Psoas muscle (tissue), 2 donors: ENCODE measurements around the genes VILL, OXSR1, ACVR2B and EXOG.

DNA sequence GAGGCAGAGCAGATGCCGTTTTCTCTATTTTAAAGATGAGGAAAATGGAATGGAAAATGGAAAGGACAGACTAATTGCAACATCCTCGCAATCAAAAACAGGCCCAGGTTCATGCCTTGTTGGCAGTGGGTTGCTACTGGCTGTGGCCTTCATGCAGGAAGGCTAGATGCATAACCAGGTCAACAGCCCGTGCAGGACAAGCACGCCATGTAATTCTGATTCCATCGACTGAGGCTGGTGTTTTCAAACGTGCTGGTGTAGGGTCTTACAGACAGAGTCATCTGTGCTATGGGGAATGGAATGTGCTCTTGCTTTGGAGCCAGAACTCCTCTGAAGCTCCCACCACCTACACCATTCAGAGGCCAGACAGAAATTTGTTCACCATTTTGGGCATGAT, 37.9 kb downstream of the MLH1 start:
- PRO-cap, 2 experiments = no peak in any of the 2 experiments

GRCh38 chr3:37141432-37142331, 32.7 kb downstream of the LRRFIP2 start:
- PRO-cap, 2 experiments = no peak in any of the 2 experiments

GRCh38 chr3:37146915-37147328, 27.5 kb downstream of the LRRFIP2 start:
- PRO-cap, 2 experiments = no peak in any of the 2 experiments

- PRO-cap, 2 experiments = no peak in any of the 2 experiments
These were observed 32.3 kb downstream of the GOLGA4 start for GRCh38 chr3:37275471-37275686.

DNA sequence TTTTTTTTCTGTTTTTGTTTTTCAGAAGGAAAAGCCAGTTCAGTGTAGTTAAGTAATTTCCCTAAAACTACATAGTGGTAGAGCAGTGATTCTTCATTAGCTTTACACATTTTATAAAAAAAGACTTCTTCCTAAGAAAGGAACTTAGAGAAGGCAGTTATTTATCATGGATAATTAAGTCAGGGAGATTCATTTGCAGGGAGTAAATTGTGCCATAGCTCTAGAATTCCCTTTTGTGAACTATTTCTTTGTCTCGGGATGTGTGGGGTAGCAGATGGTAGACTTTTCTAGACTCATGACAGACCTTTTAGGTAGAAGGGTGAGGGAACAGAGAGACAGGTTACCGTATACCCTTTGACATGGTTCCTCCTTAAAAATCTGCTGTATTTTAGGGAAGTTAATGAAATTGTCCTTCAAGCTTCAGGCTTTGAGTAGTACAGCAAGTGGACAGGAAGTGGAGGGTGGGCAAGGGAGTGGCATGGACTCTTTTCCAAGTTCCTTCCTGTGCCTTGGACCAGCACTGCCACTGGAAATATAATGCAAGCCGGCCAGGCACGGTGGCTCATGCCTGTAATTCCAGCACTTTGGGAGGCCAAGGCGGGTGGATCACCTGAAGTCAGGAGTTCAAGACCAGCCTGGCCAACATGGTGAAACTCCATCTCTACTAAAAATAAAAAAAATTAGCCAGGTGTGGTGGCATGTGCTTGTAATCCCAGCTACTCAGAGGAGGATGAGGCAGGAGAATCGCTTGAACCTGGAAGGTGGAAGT, 87.3 kb downstream of the GOLGA4 start:
- PRO-cap, 2 experiments = no peak in any of the 2 experiments

GRCh38 chr3:37944256-37945339, 46.0 kb upstream of the VILL start:
- PRO-cap, 2 experiments = no peak in any of the 2 experiments

DNA sequence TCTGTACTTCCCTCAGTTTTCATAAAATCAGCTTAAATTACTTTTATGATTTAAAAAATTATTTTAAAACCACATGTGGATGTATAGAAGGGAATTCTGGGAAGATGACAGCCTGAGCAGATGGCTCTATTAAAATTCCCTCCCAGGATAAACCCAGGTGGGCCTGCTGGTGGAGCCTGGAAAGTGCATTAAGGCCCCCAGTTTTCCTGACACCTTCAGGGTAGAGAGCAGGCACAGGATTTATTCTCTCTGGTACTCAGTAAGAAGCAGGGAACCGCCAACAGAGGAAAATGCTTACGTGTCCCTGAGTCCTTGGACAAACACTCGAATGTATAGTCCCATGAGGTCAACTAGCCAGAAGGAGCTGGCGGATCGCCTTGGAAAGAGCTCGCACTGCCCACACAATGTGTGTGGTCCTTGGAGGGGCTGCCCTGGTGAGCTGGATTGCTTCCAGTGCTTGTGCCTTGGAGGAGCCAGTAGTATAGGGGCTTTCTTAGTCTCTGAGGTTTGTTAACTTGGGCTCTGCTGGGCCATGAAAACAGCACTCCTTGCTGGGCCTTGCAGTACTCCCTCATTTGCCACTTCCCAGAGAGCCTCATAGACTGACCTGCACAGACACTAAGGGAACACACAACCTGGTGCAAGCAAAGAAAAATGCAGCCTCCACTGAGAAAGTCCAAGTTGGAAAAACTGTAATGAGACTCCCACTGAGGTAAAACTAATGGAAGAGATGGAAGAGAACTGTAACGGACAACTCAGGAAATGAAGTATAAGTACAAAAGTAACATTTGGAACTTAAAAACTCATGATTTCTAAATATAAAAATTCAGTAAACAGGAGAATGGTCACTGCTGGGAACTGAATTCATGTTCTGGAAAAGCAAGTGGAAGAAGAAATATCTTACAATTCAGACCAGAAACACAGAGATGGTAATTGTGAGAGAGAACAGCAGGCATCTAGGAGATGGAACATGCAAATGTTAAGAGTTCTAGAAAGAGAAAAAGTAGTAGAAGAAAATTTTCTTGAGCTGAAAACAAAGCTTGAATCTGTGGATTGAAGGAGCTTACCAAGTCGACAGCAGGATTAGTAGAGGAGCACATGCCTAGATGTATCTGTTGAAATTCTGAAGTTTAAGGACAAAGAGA, 40.6 kb upstream of the VILL start:
- PRO-cap, 2 experiments = no peak in any of the 2 experiments

DNA sequence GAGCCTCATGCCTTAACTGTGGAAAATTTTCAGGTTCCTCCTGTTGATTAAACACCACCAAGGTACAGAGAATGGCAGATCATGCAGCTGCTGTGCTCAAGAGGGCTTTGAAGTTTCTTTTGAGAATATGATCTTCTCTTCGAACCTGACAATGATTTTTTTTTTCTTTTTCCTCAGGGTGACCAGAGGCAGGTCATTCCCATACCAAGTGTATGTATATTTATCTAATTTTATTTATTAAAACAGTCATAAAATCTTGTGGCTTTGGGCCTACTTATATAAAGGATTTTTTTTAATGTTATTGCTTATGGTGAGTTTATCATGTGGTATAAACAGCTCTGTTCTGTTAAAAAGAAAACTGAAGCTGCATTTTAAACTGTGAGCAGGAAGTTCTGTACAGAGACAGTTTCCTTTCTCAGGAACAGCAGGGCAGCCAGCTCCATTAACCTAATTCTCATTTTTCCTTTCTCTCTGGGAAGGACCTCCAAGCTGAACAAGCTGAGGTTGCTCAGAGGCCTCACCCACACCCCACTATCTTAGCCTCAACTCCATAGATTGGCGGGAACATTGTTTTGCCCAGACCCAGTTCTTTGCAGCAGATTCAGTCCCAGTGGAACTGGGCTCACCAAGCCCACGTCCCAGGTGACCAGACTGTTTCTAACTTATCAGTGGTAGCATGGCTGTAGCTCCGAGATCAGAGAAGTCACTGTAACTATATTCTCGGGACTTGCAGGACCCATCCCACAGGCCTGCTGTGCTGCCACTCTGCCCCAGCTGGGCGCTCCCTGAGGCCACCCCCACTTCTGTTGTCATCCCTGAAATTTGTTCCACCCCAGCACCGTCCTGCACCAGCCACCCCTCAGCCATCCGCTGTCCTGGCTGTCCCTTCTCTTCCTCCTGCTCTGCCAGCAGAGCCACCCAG, 33.4 kb upstream of the VILL start:
- PRO-cap, 2 experiments = no peak in any of the 2 experiments

GRCh38 chr3:37990585-37990956, at the start of gene VILL:
TSS of gene VILL (plus strand) at chr3:37990786.
- PRO-cap, 2 experiments = no peak in any of the 2 experiments

DNA sequence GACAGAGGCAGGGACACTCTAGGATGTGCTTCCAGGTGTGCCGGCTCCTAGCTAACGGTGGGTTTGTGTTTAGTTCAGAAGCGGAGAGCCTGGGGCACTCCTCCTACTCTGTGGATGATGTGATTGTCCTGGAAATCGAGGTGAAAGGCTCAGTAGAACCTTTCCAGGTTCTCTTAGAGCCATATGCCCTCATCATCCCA, 40.5 kb downstream of the ACAA1 start:
- PRO-cap, 2 experiments = no peak in any of the 2 experiments

DNA sequence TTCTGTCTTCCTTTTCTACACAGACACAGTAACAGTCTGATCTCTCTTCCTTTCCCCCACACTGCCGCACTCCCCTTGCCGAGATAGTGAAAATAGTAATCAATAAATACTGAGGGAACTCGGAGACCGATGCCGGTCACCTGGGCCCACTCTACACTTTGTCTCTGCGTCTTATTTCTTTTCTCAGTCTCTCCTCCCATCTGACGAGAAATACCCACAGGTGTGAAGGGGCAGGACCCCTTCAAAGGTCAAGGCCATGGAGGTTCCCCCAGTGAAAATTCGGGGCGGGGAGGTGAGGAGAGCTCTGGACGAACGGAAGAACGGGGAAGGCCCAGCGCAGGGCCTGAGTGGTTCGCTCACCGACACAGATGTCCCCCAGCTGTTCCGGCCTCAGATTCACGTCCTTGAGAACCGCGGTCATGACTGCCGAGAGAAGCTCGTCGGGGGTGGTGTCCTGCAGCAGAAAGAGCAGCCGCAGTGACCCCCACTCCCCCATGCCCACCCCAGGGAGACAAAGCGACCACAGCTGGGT, 629 bp downstream of the ACAA1 start:
- PRO-cap, 2 experiments = no peak in any of the 2 experiments

DNA sequence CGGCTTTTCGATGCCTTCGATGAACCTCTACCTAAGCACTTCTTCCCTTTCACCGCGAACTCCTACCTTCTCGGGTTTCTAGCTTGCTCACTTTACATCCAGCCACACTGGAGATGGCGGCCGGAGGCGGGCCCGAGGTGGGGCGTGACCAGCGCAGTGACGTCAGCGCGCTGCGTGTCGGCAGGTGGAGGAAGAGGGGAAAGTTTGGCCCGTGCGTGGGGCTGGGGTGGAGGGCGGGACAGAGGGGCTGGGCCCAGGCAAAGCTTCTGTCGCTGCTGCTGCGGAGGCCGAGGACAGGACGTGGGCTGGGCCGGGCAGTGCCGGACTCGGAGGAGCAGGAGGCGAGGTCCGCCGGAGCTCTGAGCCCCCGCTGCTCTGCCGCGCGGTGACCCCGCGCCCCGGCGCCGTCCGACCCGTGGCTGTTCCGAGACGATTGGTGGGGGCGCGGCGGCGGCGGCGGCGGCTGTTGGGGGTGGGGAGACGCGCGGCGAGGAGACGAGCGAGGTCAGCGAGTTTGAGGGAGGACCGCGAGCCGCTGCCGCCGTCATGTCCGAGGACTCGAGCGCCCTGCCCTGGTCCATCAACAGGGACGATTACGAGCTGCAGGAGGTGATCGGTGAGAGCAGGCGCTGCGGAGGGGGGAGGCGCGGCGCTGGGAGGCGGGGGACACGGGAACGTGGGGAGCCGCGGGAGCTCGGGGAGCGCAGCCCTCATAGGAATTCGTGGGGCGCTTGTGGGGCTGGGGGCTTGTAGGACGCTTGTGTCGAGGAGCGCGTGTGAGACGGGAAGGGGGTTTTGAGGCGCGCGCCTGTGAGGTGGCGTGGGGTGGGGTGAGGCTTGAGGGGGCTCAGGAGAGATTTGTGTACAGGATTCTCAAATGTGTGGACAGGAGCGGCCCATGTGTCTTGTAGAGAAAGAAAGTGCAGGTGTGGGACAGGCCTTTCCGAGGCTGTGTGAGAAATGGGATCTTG, at the start of gene OXSR1:
Gene OXSR1 (plus strand): TSS at position 207 of the 971 bp plus-strand sequence.
- PRO-cap, 2 experiments = peak in 2 of 2 experiments; most common plus-strand start position 227 of the sequence (in 2); most common minus-strand start position 438 of the sequence (in 1)

DNA sequence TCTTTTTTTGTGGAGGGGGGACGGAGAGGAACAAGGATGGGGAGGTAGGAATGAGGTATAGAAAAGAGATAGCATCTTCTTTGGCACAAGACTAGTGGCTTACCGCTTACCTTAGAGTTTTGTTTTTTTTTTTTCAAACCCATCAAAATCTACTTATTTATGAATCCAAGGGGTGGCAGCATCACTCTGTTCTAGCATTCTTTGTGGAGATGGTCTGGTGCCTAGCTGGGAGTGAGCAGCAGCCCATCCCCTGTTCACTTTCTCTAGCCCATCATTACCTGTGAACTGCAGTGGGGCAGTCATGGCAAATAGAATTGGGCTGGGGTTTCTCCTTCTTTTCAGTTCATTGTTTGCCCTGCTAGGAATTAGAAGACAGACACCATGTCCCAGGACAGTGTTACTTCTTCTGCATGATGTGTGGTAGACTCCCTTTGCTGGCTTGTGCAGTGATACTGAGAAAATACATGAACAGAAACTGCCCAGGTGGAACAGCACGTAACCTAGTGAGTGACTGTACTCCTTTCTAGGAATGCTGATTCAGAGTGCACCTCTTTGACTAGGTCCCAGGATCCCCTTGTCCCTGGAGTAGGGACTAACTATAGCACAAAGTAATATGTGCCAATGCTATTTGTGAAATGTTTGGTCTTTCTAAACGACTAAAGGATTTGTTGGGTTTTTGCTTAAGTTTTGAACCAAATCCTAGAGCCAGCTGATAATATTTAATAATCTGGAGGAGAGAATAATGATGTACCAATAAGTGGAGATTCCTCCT, 10.8 kb upstream of the SLC22A13 start:
- PRO-cap, 2 experiments = no peak in any of the 2 experiments

- PRO-cap, 2 experiments = peak in 2 of 2 experiments; most common plus-strand start chr3:38453953 (in 2); most common minus-strand start chr3:38453702 (in 2)
These were observed at the start of gene ACVR2B for GRCh38 chr3:38453444-38454121. TSS of gene ACVR2B (plus strand) at chr3:38453890.

GRCh38 chr3:38454122-38455018, 680 bp downstream of the ACVR2B start:
- PRO-cap, 2 experiments = peak in 2 of 2 experiments; most common plus-strand start chr3:38454380 (in 2); most common minus-strand start chr3:38454356 (in 2)

DNA sequence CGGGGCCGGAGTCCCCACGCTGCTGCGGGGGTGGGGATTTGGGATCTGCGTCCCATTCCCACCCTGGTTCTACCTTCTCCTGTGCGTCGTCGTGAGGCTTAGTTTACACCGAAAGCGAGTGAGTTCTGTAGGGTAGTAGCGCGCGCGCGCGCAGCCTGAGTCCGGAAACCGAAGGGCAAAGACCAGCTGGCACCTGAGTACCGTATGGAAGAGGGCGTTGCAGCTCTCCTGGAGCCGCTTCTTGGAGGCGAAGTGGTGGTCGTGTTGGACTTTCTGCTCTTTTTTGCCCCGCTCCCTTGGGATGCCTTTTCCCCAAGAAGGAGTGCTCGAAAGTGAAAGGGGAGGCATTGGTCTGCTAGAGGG, 1.8 kb downstream of the ACVR2B start:
- PRO-cap, 2 experiments = peak in 2 of 2 experiments; most common plus-strand start position 101 of the sequence (in 2); most common minus-strand start position 334 of the sequence (in 1)

DNA sequence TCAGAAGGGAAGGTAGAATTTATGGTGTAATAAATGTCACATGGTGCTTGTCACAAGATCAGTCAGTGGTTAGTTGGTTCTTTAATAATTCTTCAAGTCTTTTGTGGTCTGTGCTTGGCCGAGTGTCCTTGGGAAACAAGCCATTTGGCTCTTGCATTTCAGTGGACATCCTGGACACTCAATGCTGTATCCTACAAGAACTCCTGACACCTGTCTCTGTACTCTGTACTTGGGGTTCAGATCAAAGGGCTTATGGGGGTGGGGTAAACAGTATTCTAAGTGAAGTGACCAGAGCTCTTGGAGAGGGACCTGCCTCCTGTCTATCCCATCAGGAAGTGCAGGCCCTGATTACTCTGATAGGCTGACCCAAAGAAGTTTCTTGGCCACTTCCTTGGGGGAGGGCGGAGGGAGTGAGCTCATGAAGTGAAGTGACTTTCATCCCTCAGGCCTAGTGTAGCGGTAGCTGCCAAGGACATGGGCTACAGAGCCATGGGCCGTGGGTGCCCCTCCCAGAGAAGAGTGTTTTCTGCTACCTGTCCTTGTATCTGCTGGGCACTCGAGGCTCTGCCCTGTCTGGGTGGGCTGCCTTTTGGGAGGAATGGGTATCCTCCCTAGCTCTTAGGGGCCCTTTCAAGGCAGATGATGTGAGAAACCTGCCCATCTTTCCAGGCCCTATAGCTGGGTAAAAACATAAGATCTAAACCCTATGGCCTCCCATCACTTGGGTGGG, 3.9 kb downstream of the ACVR2B start:
- PRO-cap, 2 experiments = no peak in any of the 2 experiments

DNA sequence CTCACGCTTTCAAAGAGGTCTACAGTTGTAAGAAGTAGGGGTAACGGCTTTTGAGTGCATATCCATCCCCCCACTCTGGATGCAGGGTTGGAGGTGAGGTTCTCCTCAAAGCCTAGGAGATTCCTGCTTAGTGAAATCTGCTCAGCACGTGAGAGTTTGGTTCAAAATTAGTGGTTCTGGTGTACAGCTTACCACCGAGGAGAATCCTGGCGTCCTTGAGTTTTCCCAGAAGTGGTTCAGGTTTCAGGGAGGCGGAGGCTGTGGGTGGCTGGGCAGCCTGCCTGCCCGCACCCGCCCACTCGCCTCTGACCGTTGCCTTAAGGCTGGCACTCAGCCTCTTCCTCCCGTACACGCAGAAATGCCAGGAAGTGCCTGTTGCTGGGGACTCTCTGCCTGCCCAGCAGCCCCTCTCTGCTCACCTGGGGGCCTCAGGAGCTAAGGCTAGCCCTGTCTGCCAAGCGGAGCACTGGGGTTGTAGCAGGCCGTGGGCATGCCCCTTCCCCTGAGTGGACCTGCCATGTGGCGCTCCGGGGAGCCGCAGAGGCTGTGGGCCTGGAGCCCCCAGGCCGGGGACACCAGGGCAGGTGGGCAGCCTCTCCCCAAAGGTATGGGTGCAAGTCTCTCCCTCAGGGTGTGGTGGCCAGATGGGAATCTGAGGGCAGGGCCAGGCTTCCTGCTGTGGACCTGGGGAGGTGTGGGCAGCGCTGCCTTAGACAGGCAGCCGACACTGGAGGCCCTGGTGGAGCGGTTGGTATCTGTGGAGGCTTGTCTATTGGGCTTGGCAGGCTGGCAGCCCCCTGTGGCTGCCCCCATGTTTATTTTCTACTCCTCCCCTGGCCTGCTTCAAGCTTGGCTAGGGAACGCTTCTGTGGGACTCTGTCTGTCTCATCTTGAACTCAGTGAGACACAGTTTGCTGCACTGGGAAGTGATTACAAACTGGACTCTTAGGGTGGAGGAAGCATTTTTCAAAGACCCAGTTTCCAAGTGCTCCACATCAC, 5.7 kb downstream of the ACVR2B start:
- PRO-cap, 2 experiments = peak in 2 of 2 experiments; most common plus-strand start position 355 of the sequence (in 2); most common minus-strand start position 233 of the sequence (in 1)

GRCh38 chr3:38495939-38497134, at the start of gene EXOG:
TSS of gene EXOG (plus strand) at chr3:38496340.
- PRO-cap, 2 experiments = peak in 2 of 2 experiments; most common plus-strand start chr3:38496477 (in 2); most common minus-strand start chr3:38496757 (in 2)

GRCh38 chr3:38506694-38507673, 10.8 kb downstream of the EXOG start:
- PRO-cap, 2 experiments = no peak in any of the 2 experiments